Sternocleidomastoid (tissue), 1 donor: ENCODE measurements around a stretch of chr11.

GRCh38 chr11:129611930-129612954, 203.4 kb upstream of the TMEM45B start:
- PRO-cap = no peak

DNA sequence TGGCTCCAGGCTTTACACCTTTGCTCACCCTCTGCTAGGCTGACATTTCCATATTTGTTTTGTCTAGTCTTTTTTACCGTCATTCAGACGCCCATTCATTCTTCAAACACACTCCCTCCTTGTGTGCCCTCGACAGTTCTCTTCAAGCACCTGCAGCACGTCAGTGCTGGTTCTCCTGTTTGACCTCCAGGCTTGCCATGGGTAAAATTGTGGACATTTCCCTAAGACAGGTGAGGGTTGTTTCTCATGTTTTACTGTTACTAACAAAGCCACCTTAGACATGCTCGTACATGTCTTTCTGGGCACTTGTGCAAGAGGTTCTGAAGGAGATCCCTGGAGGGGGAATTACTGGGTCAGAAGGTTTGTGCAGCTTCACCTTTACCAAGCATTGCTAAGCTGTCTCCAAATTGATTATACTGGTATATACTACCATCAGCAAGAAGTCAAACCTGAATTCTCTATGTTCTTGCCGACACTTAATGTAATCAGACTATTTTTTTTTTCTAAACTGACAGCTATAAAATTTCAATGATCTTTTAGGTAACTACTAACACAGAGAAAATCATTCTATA, 189.7 kb upstream of the TMEM45B start:
- PRO-cap = no peak

DNA sequence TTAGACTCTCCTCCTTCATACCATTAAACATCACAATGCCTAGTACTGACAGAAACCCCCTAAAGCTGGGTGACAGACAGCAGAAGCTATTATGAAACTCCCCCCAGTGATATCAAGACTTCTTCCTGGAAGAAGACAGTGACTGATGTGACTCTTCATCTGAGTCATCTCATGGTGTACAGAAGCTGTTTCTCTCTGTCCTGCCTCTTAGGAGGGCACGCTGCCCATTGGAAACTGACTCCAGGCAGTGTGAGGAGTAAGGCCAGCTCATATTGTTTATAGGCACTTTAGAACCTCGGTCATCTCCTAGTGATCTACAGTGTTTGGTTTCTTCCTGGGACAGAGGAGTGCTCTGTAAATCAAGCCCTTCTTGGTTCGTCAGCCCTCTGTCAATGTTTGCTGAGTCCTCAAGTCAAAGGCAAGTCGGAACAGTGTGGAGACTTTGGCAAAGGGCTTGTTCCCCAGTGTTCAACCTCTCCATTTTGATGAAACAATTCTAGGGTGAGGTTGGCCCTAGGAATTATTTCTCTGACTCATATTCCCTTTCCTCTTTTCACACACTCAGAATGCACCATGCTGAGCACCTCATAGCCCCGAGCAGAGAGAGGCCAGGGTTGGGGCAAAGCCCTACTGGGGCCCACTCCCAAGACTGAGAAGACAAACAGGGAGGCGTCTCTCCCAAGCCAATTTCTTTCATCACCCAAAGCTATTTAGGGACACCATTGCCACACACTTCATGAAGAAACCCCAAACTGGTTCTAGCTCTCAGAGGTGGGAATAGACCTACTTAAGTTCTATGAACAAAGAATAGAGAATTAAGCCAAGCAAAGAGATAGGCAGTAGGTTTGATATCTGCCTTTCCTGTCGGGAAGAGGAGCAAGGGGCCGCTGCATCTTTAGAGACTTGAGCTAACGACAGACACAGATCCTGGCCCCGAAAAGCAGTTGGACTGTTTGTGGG, 172.3 kb upstream of the TMEM45B start:
- PRO-cap = no peak

DNA sequence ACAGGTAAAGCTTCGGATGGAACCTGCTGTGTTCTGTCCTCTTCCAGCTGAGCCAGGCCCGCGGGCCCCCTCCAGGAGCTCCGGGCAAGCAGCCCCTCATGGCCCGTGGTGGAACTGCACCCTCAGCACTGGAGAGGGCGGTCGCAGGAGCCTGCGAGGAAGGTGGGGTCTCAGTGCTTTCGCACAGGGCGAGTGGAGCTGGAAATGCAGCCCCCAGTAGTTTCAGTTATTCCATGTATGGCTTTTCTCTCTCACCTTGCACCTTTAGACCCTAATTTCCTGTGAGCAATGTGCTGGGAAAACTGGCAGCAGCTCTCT, 120.1 kb upstream of the TMEM45B start:
- PRO-cap = no peak

DNA sequence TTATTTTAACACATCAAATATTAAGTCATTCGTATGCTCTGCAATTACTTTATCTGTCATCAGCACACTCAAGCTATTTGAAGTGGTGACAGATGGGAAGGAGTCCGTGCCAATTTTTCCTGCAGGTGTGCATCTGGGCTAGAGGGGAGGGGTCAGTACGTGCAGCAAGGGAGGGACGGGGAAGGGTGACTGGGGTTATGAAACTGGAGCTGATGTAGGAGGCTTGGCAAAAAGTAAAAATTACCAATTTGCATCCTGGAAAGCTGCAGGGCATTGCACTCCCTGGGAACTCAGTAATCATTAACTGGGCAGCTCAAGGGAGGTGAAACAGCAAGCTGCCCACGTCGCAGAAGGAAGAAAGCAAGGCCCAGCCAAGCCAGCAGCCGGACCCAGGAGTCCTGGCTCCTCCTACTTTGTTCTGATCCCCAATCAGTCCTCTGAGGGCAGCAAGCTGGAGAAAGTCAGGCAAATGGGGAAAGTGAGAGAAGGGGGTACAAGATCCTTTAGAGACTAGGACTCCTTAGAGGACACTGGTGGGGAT, 87.0 kb upstream of the TMEM45B start:
- PRO-cap = no peak

- PRO-cap = no peak
Observed at GRCh38 chr11:129731202-129731654, 84.4 kb upstream of the TMEM45B start.

- PRO-cap = no peak
Observed at GRCh38 chr11:129836162-129836815, 20.6 kb downstream of the TMEM45B start.

GRCh38 chr11:130071351-130071733, 1.6 kb downstream of the APLP2 start:
- PRO-cap = no peak

DNA sequence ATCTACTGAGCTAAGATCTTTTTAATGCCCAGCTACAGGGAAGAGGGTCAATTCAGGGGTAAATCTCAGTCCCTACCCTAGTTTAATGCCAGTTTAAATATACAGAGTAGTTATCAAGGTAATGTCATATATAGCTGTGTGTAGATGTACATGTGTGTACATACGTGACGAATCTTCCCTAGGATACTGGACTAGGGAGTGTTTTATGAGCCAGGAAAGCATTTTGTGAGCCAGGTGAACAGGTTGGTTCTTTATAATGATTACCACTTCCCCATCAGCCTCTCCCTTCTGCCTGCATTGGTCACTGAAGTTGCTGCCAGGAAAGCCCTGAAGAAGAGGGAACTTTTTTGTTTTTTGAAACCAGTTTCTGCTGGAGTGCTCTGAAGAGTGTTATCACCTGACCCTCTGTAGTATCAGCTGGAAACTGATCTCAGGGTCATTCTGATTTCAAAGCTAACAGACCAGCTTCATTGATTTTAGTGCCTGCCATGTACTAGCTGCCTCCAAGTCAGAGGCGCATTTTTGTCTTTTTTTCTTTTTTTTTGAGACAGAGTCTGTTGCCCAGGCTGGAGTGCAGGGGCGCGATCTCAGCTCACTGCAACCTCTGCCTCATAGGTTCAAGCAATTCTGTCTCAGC, 14.2 kb upstream of the ST14 start:
- PRO-cap = no peak

- PRO-cap = bidirectional peak, plus-strand start at chr11:130146635, minus-strand start at chr11:130146500
Observed at GRCh38 chr11:130145926-130146786, 13.4 kb upstream of the ST14 start.

GRCh38 chr11:130161220-130162047, 1.9 kb downstream of the ST14 start:
- PRO-cap = no peak

DNA sequence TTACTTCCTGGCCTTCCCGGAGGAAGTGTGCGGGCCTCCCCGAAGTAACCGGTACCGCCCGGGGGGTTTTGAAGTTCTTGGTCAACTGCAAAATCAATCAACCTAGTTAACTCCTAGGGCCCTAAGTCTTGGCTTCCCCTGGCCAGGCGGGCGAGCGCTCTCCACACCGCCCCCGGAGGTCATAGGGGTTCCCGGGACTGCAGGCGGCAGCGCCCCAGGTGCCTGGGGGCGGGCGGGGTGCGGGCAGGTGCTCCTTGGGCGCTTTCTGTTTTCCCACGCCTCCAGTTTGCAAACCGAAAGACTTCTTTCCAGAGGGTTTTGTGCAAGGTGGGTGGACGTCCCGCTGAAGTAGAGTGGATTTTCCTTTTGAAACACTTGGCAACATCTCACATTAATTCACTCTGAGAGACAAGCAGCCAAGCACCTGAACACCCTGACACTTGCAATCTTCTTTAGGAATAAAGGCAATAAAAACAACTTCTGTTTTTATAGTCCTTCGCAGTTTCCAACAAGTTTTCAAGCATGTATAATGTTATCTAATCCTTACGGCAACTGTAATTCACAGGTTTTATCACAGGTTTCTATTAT, 1.1 kb upstream of the ZBTB44 start:
- PRO-cap = no peak

GRCh38 chr11:130418597-130418857, 9.9 kb downstream of the ADAMTS8 start:
- PRO-cap = no peak

DNA sequence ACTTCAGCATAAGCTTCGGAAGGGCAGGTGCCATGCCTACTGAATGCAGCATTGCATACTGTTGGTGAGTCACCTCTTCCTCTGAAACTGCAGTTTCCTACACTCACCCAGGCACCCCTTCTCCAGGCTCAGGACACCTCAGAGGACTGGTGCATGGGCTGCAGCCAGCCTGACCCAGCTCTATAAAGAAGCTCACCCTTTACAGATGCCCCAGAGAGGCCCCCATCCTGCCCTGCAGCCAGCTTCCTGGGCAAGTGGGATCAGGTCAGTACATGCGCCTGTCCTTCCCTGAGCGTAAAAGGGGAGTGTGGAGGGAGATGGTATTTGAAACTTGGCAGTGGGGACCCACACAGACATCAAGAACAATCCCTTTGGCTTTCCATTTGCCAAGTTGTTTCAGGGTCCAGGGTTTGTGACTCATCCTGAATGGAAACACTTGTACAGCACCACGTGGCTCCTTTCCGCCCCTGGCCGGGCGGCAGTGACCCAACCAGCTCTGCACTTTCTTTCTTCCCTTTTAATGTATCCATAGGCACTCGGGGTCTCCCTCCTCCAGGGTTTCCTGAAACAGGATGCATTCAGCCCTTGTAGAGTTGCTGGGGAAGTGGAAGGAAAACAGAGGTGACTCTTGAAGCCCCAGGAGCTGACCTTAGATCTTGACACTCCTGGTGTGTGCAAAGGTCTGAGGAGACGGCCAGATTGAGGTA, 190.1 kb downstream of the SNX19 start:
- PRO-cap = no peak

- PRO-cap = no peak
Observed at GRCh38 chr11:130865304-130866094, 50.8 kb downstream of the SNX19 start.

DNA sequence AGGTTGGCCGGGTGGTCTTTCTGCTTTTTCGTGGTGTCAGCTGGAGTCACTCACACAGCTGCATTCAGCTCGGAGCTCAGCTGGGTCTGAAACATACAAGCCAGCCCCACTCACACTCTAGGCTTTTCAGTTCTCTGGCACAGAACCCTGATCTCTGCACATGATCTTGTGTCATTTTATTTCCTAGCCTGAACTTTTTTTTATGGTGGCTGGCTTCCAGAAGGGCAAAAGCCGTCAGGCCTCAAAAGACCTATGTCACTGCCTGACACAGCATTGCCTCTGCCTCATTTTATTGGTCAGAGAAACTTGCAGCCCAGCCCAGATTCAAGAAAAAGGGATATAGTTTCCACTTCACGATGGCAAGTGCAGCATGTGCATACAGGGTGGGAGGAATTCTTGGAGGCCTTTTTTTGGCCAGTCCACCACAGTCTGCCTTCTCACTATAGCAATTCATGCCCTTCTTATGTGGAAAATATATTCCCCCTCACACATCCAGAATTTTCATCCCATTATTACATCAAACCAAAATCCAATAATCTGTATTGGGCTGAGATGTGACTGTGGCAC, 117.9 kb downstream of the NTM start:
- PRO-cap = no peak

GRCh38 chr11:131673985-131674537, 303.6 kb downstream of the NTM start:
- PRO-cap = no peak

- PRO-cap = no peak
Observed at GRCh38 chr11:133082579-133083661, 449.4 kb downstream of the OPCML start.

- PRO-cap = unidirectional peak, minus-strand start at chr11:133653733
Observed at GRCh38 chr11:133653598-133653848, 121.2 kb upstream of the OPCML start.

GRCh38 chr11:133787618-133788323, 57.5 kb downstream of the SPATA19 start:
- PRO-cap = no peak